ENCODE results near the genes GAREM2 and DRC1.

DNA sequence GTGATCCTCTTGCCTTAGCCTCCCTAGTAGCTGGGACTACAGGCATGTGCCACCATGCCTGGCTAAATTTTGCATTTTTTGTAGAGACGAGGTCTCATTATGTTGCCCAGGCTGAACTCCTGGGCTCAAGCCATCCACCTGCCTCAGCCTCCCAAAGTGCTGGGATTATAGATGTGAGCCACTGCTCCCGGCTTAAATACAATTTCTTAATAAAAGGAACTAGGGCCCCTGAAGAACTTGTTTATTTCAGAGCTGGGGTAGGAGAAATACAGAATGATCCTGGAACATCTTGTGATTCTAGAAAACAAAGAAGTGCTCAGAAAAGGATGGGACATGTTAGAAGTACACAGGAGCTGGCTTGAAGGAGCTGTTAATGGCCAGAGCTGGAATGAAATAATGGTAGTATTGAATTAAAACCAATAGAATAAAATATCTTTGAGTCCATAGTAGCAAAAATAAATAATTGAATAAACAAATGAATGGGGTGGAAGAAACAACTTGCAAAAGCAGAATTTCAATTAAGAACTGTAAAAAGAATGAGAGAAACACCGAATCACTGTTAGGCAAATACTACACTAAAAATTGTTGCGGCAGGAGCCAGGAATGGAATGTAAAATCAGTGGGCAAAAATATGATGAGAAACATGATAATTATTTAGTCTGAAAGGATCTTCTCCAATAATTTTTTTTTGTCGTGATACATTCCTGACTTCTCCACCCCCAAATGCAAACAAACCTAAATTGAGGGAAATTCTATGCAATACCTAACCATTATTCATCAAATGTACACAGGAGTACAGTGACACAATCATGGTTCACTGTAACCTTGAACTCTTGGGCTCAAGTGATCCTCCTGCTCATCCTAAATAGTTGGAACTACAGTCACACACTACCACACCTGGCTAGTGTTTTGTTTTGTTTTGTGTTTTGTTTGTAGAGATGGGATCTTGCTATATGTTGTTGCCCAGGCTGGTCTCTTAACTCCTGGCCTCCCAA lies 46.2 kb downstream of the RAB10 start:
- PRO-cap, result no peak
- RAMPAGE, long total RNA, result no peak

DNA sequence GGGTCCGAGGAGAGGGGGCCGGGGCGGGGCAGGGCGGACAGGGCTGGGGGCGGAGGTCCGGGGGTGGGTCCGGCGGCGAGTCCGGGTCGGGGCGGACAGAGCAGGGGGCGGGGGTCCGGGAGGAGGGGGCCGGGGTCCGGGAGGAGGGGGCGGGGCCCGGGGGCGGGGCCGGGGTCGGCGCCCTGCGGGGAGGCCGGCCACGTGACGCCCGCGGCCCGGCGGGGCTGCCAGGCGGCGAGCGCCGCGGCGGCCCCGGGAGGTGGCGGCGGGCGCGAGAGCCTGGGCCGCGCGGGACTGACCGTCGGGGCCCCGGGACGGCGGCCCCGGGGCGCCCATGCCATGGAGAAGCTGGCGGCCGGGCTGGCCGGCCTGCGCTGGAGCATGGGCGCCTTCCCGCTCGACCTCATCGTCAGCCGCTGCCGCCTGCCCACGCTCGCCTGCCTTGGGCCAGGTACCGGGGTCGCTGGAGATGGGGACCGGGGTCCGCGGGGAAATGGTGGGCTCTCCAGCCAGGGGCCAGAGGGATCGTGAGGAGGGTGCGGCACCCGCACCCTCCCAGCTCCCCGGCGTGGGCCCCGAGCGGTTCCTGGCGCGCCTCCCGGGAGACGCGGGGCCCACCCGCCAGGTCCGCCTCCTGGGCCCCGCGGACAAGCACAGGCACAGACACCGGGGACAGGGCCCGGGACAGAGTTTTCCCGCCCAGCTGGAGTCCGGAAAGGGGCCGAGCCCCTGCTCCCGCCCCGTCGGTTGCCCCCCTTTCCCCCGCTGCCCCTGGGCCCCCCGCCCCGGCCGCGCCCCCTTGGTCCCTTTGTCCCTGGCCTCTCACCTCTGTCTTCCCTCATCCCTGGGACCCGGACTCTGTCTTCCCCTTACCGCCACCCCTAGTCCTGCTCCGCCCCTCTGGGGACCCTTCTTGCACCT lies at the start of gene GAREM2:
Gene GAREM2, plus strand, starts transcription at position 207 of the 921 bp plus-strand sequence.
- PRO-cap, result no peak
- RAMPAGE, long total RNA, result no peak

DNA sequence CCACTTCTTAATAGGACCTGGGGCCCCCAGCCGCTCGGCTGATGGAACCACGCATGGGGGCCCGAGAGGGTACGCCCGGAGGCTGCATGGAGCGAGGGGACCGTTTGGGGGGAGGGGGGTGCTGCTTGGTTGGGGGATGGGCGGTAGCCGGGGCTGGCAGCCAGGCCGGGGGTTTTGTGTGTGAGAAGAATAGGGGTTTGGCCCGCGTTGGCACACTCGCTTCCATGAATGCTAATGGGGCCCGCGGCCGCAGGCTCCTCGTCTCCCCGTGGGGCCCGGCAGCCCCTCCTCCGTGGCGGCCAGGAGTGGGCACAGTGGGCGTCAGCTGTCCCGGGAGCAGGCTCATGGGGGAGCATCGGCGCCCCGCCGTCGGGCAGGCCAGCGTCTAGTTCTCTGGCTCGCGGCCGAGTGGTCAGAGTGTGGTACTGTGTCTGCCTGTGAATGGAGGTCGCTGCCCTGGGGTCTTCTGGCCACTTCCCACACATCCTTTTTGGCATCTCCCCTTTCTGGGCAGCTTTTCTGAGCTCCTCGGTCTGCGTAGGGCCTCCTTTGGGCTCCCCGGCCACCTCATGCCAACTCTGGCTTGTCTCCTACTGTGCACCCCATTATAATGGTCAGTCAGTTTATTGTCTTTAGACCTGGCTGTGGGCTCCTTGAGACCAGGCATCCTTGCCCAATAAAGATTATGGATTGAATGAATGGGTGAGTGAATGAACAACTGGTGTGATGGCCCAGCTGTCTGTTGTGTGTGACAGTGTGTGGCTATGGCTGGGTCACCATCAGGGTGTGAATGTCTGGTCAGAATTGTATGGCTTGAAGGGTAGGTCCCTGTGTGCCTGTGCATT lies 1.3 kb downstream of the GAREM2 start:
- PRO-cap, result no peak
- RAMPAGE, long total RNA, result no peak

GRCh38 chr2:26188469-26189411 lies 15.9 kb downstream of the GAREM2 start:
- PRO-cap, result no peak
- RAMPAGE, long total RNA, result no peak

- PRO-cap, result no peak
- RAMPAGE, long total RNA, result no peak
Observed at GRCh38 chr2:26314468-26314887, 31.5 kb upstream of the SELENOI start.

DNA sequence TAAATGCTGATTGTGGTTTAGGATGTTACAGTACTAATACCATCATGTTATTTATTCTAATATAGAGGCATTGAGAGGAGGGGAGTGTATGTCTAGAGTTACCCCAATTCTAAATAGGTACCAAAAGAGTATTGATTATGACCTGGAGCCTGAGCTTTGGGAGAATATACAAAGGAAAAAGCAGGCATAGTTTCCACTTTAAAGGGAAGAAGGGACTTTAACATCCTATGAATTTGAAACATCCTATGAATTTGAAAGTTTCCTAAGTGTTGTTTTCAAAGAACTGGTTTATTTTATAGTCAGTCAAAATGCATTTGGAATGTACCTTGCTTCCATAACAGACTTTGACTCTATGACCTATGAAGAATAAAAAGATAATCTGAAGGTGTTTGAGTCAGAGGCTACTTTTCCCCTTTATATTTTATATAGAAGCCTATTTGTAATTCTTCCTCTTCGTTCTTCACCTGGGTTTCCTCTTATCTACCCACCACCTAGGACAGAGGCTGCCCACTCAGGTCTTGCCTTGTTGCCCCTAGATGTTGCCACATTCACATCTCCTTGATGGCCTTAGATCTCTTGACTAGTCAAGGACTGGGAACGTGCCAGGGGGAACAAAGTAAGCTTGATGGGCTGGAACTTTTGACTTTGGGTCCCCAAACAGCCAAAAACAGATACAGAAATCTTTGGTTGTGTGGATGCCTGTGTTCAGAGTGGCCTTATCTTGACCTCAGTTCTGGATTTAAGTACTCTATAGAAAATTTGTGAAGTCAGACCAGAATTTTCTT lies 9.5 kb upstream of the DRC1 start:
- PRO-cap, result no peak
- RAMPAGE, long total RNA, result no peak

DNA sequence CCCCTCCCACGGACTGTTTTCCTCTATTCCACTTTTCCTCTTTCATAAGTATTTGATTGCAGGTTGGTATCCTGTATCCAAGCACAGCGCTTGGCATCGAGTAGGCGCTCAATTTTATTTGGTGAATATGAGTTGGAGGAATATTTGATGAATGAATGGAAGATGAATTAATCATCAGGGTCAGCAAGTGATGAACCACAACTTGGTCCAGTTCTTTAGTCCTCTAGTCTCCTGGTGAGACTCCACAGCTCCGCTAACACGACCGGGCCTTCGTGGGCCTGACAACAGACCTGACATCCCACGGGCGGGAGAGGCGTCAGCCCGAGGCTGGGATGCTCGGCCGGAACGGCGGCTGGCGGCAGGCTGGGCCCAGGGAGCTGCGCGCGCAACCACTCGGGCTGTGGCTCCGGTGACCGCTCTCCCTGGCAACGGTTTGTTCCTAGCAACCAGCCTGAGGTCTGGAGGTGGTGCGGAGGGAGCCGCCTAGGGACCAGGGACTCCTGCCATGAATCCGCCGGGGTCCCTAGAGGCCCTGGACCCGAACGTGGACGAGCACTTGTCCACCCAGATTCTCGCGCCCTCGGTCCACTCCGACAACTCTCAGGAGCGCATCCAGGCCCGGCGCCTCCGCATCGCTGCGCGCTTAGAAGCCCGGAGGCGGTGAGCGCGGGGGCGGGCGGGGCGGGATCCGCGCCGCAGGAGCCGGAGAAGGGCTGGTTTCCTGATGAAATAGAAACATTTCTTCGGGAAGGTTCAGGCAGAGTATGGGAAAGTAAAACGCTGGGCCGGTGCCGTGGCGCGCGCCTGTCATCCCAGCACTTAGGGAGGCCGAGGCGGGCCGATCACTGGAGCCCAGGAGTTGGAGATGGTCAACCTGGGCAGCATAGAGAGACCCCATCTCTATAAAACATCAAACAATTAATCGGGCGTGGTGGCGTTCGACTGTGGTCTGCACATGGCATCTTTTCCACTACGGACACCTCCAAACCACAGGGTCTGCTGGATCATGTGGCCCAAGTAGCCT lies at the start of gene DRC1:
Gene DRC1, plus strand, starts transcription at position 436 of the 1,024 bp plus-strand sequence.
- PRO-cap, result no peak
- RAMPAGE, long total RNA, result start-site peak on the plus strand centred at position 444 of the sequence, 26 bp wide, 93 and 91 reads in 2 replicates

GRCh38 chr2:26416115-26416607 lies 14.4 kb downstream of the DRC1 start:
- PRO-cap, result no peak
- RAMPAGE, long total RNA, result no peak

- PRO-cap, result no peak
- RAMPAGE, long total RNA, result no peak
Observed at GRCh38 chr2:26605212-26605750, 35.9 kb downstream of the CIB4 start.

DNA sequence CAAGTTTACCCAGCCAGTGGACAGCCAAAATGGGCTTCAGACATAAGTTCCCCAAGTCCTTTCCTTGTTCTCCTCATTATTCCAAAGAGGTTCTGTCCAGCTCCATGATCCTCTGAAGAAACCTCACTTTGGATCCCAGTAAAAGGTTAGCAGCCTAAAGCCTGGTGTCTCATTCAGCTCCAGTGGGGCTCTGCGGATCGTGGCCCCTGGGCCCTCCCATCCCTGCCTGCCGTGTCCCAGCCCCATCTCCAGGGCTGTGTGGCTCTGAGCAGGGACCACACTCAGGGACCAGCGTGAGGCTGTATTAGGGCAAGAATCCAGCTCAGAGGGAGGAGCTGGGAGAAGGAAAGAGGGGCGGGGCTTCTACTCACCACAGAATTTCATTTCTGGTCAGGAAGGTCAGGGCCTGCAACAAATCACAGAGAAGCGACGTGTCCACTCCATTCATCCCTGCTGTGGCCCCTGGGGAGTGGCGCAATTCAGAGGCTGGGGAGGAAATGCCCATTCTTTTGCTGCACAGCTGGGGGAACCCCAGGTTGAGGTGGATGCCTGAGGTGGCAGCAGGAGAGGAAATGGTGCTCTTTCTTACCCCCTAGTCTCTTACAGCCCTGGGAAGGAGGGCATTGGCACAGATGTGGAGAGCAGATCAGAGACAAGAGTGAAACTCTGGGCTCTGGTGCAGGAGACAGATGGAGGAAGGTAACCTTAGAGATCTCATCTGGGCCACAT lies 840 bp downstream of the CIB4 start:
- PRO-cap, result no peak
- RAMPAGE, long total RNA, result no peak

- PRO-cap, result no peak
- RAMPAGE, long total RNA, result no peak
Observed at GRCh38 chr2:26706784-26707546, 14.4 kb downstream of the KCNK3 start.

- PRO-cap, result no peak
- RAMPAGE, long total RNA, result no peak
Observed at GRCh38 chr2:26723900-26724988, 31.7 kb downstream of the KCNK3 start.

- PRO-cap, result no peak
- RAMPAGE, long total RNA, result no peak
Observed at GRCh38 chr2:26763045-26763387, 1.1 kb upstream of the SLC35F6 start.

DNA sequence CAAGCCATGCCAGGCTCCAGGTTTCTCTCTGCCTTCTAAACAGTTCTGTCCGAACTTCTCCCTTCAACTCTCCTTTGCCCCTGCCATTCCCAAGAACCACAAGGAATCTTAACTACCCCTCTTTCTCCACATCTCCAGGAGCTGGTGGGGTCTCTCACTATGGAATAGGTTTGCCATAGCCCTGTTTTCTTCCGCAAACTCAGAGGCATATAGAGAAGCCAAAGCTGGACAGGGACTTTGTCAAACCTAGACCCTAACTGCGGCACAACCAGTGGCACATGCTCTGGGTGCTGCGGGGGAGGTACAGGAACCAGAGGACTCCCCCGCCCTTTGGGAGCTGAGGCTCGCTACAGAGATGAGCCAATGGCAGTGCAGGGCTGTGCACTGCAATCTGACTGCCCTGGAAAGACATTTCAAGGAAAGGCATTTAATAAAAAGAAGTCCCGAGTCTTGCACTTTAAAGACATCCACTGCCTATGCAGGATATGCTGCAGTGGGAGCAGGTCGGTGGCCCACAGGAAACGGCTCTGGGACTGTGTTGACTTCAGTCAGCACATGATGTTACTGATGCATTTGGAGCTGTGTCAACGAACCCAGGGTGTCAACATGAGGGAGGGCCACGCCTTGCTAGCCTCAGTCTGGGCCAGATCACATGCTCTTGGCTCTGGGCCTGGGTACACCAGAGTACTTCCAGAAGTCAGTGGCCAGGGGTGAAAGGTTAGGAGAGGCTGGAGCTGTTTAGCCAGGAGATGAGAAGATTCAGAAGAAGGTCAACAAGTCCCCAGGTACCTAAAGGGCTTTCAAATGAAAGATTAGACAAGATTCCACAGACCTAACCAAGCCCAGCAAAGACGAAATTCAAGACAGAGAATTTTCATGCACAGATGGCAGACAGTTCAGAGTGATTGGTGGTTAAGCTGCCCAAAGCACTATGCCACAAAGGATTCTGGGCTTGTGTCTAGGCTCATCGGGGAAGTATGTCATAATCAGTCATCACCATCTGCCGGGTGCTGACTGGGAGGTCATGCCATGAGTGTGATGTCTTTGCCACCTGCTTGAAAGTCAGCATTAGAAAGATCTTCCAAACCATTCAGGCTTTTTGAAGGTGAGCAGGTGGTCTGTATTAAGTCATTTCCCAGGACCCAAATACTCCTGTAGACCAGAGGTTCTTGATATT lies 8.3 kb downstream of the SLC35F6 start:
- PRO-cap, result no peak
- RAMPAGE, long total RNA, result no peak

DNA sequence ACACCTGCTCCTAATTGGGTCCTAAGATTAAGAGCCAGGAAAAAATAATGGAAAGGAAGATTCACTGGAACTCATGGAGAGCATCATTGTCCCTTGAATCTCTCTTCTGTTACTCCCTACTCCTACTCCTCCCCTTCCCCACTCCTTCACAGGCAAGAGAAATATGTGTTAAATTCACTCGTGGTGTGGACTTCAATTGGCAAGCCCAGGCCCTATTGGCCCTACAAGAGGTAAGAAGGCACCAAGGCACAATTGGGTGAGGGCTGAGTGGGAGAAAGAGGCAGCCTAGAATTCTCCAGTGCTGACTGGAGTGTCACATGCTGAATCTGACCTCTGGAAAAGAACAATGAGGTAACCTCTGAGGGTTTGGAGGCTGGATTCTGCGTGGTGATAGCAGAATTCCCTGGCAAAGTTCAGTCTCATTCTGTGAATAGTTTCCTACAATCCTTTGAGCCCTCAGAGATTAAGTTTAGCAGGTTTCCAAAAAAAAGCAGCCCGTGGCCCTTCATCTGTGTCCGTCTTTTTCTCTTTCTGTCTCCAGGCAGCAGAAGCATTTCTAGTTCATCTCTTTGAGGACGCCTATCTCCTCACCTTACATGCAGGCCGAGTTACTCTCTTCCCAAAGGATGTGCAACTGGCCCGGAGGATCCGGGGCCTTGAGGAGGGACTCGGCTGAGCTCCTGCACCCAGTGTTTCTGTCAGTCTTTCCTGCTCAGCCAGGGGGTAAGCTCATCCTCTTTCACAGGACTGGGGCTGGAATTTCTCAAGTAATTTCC lies 6.9 kb downstream of the CENPA start:
- PRO-cap, result no peak
- RAMPAGE, long total RNA, result no peak

GRCh38 chr2:26912482-26912964 lies 57.9 kb upstream of the MAPRE3 start:
- PRO-cap, result no peak
- RAMPAGE, long total RNA, result no peak

DNA sequence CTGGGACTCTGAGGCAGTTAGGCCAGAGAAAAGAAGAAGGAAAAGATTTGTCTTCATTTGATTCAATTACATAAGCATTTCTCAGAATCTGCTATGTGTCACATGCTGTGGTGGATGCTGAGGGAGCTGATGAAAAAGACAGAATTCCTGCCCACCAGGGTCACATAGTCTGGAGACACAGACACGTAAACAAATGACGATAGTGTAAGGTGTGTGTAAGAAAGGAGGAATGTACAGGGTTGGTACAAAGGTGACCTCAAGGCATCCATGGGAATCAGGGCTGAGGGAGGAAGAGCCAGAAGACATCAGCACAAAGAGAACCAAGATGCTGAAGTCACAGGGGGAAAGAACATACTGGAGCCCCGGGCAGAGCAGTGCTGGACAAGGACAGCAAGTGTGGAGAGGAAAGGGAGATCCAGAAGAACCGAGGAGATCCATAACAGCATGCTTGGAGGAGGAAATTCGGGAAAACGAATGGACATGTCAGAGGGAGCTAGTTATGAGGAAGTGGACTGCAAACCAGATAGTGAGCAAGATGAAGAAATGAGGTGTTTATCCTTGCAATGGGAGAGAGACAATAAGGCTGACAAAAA lies 1.2 kb upstream of the MAPRE3 start:
- PRO-cap, result no peak
- RAMPAGE, long total RNA, result no peak

- PRO-cap, result no peak
- RAMPAGE, long total RNA, result no peak
Observed at GRCh38 chr2:26974252-26974722, 3.9 kb downstream of the MAPRE3 start.

DNA sequence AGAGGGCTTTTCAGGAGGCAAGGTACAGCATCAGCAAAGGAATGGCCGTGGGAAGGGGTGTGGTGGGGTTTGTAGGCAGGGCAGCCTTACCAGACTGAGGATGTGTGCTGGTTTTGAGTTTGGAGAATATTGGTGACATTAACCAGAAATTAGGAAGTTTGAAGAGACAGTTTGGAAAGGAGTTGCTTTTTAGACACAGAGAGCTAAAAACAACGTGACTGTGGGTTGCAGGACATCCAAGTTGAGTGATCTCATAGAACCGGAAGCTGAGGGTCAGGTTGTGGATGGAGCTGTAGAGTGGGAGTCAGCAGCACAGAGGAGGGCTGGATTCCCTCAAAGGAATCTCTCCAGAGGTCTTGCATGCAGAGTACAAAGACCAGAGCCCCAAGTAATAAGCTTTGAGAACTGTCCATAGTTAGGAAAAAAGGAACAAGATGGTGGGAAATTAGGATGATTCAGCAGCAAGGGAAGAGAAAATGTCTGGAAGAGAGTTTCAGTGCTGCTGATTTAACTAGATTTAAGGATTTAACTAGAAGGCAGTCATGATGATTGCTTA lies 9.3 kb downstream of the MAPRE3 start:
- PRO-cap, result no peak
- RAMPAGE, long total RNA, result no peak

GRCh38 chr2:27025333-27026184 lies 7.2 kb upstream of the TMEM214 start:
- PRO-cap, result no peak
- RAMPAGE, long total RNA, result no peak

Measured in spinal cord (tissue), 3 donors.